Mononuclear cell (primary cell): ENCODE results near the gene NUF2.

DNA sequence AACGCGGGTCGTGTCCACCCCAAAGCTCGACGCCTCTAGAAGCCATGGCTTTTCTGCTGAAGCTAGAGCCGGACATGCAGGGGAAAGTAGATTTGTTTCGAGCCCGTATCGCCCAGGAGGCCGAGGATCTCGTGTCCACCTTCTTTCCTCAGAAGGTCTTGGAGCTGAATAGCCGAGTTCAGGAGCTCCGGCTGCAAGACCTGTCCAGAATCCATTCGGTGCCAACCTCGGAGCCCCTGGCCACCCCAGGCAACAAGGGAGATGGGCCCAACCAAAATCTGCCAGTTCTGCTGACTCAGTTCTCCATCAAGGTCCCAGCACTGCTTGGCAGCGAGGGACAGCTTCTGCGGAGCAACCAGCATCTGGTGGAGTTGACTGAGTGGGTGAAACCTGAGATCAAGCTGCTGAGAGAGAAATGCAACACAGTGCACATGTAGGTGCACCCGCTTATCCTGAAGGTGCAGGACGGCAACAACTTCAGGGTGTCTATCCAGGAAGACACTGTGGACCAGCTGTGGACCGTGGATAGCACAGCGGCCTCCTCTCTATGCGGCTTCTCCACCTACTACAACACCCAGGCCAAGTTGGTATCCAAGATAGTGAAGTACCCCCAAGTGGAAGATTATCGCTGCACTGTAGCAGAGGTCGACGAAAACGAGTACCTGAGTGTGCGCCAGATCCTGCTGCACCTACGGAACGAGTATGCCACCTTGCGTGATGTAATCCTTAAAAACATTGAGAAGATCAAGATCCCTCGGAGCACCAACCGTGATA, 125.0 kb downstream of the ATF6 start:
- RRBS, result 100% methylated on average over 2 of the region's 32 CpGs

GRCh38 chr1:162131870-162132520, 62.5 kb downstream of the NOS1AP start:
- RRBS, result no CpG with 5 or more reads among the region's 4 CpGs

DNA sequence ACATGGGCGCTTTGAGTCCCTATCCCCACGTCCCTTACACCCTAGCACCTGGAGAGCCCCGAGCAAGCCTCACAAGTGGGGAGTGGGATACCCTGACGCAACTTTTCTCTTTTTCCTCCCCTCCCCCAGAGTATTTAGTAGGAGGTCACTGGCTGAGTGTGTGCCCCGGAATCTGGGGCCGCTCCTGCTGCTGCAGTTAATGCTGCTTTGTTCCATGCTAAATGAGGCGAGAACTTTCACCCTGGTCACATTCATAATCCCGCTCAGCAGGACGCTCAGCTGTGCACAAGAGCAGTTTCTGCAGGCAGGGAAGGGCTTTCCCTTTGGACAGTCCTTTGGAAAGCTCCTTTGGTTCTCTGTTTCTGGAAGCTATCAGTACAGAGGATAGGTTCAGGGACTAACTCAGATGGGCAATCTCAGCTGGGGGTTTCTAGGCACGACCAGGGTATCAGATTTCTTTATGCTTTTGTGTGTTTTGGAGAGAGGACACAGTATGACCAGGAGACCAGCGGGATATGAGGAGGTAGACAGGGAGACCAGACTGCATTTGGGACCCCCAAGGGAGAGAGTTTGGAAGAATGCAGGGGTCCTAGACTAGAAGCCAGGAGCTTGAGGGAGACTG, 75.9 kb downstream of the NOS1AP start:
- RRBS, result no CpG with 5 or more reads among the region's 11 CpGs

- RRBS, result no CpG with 5 or more reads among the region's 4 CpGs
These were observed 120.0 kb downstream of the NOS1AP start for GRCh38 chr1:162189185-162190111.

- RRBS, result no CpG with 5 or more reads among the region's 12 CpGs
These were observed 127.5 kb downstream of the NOS1AP start for GRCh38 chr1:162196965-162197501.

DNA sequence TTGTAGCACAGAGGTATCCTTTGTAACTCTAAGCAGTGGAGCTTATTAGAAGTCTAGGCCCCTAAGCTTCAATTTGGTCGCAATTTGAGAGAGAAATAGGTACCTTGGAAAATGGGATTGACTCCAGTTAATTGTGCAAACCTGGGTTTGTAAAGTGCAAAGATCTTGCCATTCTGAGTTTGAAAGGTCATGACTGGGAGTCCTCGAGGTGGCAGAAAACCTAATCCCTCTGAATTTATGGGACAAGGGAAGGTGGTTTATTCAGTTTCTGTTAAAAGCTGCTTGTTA, 144.7 kb downstream of the SPATA46 start:
- RRBS, result no CpG with 5 or more reads among the region's 2 CpGs

- RRBS, result no CpG with 5 or more reads among the region's 1 CpG
These were observed 70.6 kb downstream of the SPATA46 start for GRCh38 chr1:162306113-162306330.

DNA sequence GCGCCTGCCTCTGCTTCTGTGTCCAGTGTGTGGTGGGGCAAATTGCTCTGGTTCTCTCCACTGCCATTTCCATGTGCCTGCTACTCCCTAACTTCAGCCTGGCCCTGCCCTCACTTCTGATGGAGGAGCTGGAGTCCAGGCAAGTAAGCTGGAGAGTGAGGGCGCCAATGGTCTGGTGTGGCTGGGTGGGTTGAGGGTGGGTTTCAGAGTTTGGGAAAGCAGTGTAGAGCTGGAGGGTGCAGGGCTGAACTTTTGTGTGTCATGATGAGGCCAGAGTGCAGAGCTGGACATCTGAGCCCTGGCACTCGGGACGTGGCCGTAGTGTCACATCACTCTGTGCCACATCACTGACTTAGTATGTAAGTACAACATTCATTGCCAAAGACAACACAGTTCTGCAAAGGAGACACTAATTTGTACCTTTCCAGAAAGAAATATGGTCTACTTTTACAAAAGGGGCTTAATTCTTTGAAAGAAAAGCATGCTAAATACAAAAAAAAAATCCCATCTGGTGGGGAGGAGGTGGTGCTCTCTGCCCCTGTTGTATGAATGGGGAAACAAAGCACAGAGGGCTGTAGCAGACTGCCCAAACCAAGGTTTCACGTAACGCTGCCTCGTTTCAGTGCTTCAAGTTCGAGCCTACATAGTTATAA, 15.7 kb downstream of the SPATA46 start:
- RRBS, result no CpG with 5 or more reads among the region's 9 CpGs

DNA sequence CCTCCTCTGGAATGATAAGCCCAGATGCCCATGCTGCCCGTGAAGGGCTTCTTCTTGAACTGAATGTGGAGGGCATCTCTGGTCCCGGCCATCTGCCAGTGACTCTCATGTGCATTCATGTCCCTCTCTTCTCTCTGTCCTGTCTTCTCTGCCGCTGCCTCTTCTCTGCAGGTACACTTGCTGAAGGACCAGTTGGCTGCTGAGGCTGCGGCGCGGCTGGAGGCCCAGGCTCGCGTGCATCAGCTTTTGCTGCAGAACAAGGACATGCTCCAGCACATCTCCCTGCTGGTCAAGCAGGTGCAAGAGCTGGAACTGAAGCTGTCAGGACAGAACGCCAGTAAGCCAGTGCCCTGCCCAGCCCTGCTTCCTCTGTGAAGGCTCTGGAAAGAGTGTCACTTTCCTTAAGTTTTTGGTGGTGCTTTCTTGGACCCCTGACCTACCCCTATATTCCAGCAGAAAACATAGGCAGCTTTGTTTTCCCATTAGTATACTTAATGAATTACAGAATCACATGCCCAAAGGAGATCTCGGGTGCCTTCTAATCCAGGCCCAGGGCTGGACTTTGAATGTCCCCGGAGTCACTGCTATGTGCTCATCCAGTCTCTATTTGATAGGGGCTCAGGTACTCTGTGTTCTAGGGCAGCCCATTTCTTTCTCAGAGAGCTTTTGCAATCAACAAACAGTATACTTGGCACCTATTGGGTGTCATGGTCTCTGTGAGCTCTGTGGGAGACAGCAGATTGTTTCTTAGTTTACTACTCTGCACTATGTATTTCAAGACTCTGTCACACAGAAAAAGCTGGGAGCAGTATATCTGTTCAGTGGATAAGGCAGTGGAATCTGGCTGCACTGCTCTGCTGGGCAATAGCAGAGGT, 11.2 kb downstream of the SPATA46 start:
- RRBS, result no CpG with 5 or more reads among the region's 11 CpGs

DNA sequence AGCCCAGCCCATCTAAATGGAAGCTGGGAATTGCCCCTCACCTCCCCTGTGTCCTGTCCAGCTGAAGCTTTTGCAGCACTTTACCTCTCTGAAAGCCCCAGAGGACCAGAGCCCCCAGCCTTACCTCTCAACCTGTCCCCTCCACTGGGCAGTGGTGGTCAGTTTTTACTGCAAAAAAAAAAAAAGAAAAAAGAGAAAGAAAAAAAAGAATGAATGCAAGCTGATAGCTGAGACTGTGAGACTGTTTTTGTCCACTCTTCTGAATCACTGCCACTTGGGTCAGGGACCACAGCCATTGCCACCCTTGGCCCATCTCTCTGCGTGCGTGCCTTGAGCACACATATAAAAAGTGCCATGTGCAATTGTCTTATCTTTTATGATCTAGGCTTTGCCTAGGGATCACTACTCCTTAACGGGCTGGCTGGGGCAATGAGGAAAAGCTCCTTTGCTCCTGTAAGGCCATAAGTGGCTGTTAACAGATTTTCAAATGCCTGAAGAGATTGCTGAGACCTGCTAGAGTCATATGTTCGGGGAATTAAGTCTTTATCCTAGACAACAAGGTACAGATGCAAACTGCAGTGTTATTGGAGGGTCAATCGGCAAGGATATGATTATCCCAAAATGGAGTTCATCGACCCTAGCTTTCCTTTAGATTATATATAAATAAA, 8.3 kb downstream of the SPATA46 start:
- RRBS, result no CpG with 5 or more reads among the region's 6 CpGs

DNA sequence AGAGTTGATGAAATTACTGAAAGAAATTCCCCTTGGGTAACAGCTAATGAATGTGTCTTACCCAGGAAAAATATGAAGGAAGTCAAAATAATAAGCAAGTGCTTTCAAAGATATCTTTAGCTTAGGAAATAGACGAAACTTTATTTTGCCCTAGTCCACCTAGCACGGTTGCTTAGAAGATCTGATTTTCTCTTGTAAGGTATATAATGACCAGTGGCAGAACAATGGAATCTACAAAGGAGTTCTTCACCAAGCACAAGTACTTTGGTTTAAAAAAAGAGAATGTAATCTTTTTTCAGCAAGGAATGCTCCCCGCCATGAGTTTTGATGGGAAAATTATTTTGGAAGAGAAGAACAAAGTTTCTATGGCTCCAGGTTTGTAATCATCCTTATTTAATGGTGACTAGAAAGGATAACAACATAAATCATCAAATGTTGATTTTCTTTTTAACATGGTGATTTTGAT, 17.7 kb downstream of the UAP1 start:
- RRBS, result no CpG with 5 or more reads among the region's 3 CpGs

DNA sequence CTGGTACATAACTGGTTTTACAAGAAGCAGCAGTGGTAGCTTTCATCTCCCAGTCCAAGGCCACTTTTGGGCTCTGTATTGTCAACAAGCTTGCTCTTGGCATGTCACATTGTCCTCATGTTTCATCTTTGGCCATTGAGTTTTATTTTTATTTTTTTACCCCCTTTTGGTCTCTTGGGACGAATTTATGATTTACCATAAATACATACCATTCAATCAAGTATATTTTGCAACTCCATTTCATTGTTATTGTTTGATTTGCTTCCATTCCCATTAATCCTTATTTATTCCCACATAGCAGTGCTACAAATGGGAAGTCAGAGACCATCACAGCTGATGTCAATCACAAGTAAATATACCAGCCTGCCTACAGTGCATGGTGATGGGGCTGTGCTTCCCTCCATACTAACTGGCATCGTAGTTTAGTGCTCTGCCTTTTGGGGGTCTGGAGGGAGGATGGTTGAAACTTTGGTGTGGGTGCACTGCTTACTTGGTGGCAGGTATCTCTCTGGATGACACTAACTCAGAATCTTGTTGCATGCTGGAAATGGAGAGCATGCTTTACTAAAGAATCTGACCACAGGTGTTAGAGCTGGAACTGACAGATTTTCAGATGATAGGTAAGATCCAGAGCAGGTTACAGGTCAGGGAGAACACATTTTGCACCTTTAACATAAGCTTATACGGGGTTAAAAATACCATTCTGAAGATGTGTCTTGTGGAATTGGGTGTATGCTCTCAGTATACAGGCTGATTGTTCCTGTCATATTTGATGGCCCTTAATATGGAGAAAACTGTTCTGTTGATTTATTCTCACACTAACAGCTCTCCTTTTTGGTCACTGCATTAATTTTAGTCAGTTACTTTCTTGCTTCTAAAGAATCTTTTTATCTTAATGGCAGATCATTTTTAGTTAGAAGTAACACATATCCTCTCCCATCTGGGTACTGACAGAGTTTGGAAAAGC, 31.2 kb downstream of the UAP1 start:
- RRBS, result no CpG with 5 or more reads among the region's 3 CpGs

DNA sequence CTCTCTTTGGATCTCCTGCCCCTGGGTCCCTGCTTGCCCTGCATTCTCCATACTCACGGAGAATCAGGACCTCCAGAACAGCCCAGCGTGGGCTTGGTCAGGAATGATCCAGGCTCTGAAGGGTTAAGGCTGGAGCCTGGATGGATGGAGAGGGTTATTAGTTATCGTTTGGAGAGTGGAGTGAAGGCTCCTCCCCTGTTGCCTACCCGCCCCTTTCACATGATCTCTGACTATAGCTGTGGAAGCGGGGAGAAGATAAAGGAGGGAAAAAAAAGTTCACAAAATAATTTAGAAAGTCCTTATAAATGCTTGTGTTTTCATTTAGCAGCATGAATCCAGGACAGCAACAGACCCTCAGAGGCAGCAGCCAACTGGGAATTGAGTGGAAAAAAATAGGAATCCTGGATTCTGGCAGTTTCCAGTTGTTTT, 762 bp upstream of the DDR2 start:
- RRBS, result no CpG with 5 or more reads among the region's 5 CpGs

DNA sequence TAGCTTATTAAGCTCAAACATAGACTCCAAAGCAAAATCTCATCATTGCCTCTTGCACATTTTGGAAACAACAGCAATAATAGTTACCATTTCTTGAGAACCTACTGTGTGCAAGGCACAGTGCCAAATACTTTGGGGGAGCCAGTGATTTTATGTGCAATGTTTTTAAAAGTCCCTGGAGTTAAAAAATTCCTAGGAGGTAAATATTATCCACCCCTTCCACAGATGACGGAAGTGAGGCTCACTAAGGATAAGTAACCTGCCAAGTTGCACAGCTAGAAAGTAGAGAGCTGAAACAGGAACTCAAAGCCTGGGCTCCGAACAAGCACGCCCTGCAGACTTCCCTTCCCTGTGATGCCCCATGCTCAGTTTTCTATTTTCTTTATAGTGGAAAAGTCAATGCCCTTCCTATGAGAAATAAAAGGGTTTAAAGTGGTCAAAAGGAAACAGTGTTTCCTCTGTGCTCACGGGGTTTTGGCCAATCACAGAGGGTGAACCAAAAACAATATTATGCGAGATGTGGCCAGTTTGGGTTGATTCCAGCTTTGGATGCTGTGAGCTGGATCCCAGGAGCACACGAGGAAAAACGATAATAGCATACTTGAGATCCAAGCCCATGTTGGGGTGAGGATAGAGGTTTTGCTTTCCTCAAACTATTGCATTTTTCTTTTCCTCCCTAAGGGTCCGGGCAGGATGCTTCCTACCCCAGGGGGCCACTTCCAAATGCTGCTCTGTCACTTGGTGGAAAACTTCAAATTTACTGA, 44.5 kb downstream of the DDR2 start:
- RRBS, result no CpG with 5 or more reads among the region's 8 CpGs

GRCh38 chr1:163231382-163231909, 28.7 kb upstream of the RGS5 start:
- RRBS, result no CpG with 5 or more reads among the region's 3 CpGs

GRCh38 chr1:163321293-163322440, at the start of gene NUF2:
NUF2 (plus strand) TSS chr1:163321954.
- RRBS, result 2% methylated on average over 20 of the region's 61 CpGs

- RRBS, result no CpG with 5 or more reads among the region's 7 CpGs
These were observed 2.0 kb downstream of the PBX1 start for GRCh38 chr1:164560850-164561464.

GRCh38 chr1:164588507-164589731, 29.9 kb downstream of the PBX1 start:
- RRBS, result no CpG with 5 or more reads among the region's 21 CpGs

DNA sequence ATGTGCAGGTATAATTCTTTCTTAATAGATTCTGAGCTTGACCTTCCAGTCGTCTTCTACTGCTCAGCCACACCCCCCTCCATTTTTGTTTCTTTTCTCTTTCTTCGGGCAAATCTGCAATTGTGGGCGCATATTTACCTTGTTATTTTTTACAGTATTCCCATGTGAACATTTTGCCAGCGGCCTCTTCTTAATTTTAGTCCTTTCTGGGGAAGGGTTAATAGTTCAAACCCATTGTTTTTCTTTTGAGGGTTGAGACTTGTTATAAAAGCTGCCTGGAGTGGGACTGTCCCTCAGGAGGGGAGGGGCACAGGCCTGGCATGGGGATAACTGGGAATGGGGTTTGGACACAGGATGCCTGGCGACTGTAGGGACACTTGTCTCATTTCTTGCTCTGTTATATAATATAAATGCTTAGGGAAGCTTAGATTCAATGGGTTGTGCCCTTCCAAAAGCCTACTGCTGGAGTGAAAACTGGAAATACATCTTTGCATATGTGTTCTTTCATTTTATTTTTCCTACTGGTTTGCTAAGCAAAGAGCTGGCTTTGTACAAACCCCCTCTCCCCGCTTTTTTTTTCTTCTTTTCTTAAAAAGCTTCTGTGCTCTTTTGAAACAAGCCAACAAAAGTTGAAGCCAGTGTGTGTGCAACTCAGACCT, 40.4 kb downstream of the PBX1 start:
- RRBS, result no CpG with 5 or more reads among the region's 6 CpGs